ENCODE measurements around a stretch of chr10.

DNA sequence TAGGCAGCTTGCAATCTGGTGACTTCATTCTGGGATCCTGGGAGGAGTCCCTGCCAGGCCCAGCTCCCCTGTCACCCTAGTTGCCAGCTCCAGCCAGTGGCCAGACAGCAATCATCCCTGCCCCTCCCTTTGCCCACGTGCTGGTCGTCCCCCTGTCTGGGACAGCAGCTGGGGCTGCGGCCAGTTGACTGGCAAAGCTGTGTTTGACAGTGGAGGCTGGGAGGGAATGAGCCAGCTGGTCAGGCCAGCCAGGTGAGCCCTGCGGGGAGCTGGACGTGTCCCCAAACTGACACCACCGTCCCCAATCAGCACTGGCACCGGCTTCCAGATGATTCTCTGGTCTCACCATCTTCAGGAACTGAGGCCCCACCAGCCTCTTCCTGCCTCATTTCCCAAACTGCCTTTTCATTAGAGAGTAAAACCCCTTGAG is 30.1 kb downstream of the ADGRA1 start:
- RRBS, result no CpG with 5 or more reads among the region's 7 CpGs

- RRBS, result 33% methylated on average over 5 of the region's 11 CpGs
Measured at GRCh38 chr10:133229028-133229528, 939 bp upstream of the UTF1 start.

GRCh38 chr10:133254349-133254712 is 16.7 kb downstream of the VENTX start:
- RRBS, result 35% methylated on average over 1 of the region's 11 CpGs

DNA sequence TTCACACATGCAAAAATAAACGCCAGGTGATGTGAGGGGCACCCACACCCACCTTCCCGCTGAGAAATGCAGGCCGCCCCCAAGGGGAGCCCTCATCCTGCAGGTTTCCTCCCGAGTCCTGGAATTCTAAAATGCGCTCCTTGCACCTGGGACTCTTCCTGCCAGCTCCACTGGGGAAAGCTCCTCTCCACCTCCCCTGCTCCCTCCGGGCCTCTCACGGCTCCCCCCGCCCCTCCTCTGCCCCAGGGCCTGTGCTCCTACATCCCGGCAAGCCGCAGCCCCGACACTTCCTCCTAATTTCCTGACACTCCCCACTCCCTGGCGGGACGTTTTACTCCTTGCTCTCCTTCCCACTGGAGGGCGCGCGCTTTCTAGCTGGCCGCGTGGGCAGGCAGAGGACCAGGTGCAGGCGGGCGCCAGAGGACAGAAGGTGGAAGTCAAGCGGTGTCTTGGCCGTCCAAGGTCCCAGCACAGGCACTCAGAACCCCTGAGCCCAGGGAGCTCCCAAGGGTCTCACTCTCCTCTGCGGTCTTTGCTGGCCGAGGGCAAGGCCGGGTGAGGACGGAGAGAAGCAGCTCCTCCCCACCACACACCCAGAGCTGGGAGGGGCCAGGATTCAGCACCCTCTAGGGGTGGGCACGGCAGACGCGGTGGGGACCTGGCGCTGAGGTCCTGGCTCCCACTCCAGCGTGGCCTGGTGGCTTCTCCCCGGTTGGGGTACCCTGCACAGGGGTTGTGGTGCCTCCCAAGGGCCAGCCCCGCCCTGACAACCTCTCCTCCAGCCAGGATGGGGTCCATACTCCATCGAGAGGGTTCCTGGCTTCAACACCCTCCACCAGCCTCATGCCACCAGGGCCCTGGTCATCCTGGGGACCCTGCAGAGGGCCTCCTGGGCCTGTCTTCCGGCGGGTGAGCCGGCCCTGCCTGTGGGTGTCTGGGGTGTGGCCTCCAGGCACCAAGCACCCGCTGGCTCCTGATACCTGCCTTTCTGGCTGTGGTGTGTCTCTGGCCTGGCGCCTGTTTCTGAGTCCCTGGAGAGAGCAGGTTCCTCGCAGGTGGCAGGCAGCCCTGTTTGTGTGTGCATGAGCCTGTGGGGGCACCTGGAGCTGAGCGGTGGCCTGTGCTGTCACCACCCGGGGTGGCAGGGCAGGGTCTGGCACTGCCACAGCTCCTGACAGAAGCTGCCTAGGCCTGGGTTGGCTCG is 18.9 kb downstream of the ADAM8 start:
- RRBS, result 11% methylated on average over 4 of the region's 43 CpGs

- RRBS, result no CpG with 5 or more reads among the region's 23 CpGs
Measured at GRCh38 chr10:133264270-133265226, 12.1 kb downstream of the ADAM8 start.

GRCh38 chr10:133278357-133279559 is 2.1 kb upstream of the ADAM8 start:
- RRBS, result 61% methylated on average over 2 of the region's 33 CpGs

GRCh38 chr10:133281527-133282264 is 5.0 kb upstream of the ADAM8 start:
- RRBS, result 96% methylated on average over 9 of the region's 32 CpGs

- RRBS, result no CpG with 5 or more reads among the region's 39 CpGs
Measured at GRCh38 chr10:133288466-133289531, 12.1 kb upstream of the ADAM8 start.

- RRBS, result no CpG with 5 or more reads among the region's 10 CpGs
Measured at GRCh38 chr10:133343524-133343948, 3.6 kb upstream of the PRAP1 start.

DNA sequence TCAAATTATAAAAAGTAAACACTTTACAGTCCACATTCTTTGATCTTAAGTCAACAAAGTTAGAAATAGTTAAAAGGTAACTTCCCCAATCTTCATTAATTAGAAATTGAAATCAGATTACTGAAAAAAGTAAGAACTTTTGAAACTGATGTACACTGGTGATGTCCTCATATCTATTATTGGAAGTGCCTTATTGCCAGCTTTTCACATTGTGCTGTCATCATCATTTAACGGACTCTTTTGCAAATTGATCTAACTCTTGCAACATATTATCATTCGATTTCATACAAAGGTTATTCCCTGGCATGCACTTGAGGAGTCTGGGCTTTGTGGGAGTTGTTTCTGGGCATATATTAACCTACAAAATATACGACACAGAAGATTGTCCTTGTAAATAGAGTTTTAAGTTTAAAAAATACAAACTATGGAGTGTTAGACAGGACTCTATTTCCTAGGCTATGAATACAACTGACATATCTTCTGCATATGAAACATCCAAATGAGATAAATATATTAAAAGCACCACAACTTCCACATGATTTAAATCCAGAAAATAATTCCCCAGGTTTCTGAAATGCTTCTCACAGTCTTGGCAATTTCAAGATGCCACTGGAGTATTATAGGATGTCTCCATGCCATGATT is 15.0 kb upstream of the CYP2E1 start:
- RRBS, result no CpG with 5 or more reads among the region's 3 CpGs